ENCODE measurements around a stretch of chr9.

GRCh38 chr9:94031888-94032742 lies 52.1 kb upstream of the PTPDC1 start:
- PRO-cap: no peak

- PRO-cap: no peak
Observed at GRCh38 chr9:94107915-94108884, 23.9 kb downstream of the PTPDC1 start.

DNA sequence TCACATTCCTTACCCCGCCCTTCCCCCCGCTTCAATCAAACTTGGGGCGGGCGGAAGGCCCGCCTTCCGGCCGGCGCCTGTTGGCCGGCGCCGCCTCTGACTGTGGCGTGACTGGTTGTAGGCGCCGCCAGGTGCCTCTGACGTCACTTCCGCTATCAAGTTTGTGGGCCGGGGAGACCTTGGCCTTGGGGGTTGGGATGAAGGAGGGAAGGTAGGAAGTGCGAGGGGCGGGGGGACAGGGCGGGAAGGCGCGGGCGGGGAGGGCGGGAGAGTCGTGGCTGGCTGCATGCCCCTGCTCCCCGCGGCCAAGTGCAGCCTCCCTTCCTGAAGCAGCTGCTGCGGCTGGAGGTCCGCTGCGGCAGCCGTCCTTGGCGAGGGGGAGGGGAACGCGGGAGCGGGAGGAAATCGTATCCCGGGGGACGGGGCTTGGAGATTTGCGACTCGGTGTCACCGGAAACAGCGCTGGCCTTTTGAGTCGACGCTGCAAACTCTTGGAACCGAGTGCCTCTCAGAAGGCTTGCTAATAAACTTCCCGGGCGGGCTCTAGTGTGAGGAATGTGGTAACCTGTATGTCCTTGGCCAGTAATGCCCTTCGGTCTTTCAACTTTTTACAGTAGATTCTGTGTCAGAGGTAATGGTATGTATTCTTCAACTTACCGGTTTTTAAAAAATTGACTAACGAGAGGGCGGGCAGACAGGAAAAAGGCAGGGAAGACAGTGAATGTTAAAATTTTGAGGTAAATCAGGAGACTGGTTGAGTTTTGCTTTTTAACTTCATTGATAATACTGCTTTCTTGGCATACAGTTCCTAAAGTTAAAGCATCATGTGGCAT lies 82.7 kb downstream of the PTPDC1 start:
- PRO-cap: bidirectional peak, plus-strand start at position 44 of the sequence, minus-strand start outside the sequence; bidirectional peak, plus-strand start at position 334 of the sequence, minus-strand start at position 370 of the sequence; bidirectional peak, plus-strand start at position 473 of the sequence, minus-strand start at position 503 of the sequence

DNA sequence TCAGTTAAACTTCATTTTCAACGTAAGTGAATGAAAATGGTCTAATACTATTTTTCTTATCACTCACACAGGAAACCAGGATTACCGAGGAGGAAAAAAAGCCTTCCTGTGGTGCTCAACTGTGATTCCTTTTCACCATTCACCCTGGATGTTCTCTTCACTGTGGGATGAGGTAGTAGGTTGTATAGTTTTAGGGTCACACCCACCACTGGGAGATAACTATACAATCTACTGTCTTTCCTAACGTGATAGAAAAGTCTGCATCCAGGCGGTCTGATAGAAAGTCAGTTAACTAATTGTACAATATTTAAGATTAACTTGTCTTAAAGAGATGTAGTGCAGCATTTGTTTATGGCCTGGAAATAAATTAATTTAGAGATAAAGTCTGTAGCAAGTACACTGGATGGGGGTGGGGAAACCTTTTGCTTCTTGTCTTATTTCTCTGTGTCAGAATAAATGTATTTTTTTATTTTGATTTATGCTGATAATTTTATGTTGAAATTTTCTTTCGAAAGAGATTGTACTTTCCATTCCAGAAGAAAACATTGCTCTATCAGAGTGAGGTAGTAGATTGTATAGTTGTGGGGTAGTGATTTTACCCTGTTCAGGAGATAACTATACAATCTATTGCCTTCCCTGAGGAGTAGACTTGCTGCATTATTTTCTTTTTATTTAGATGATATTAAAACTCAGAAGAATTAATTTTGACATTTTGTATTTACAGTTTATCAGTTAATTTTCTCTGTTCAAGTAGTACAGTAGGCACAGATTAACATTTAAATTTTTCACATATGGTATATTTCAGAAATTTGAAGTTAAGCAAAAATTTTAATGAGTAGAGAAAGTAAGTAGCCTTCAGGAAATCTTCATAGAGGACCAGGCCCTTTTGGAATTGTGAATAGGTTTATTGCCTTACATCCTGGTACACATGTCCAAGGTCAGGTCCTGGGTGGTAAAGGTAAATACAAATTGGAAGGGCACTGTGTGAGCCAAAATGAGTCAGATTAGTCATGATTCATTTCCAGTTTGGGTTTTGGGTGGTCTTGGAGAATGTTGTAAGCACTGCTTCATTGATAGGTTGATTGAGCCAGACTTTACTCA lies 83.0 kb upstream of the ZNF169 start:
- PRO-cap: no peak

GRCh38 chr9:94176895-94177407 lies 82.1 kb upstream of the ZNF169 start:
- PRO-cap: no peak

- PRO-cap: no peak
Observed at GRCh38 chr9:94453440-94454292, 79.3 kb downstream of the MFSD14B start.

DNA sequence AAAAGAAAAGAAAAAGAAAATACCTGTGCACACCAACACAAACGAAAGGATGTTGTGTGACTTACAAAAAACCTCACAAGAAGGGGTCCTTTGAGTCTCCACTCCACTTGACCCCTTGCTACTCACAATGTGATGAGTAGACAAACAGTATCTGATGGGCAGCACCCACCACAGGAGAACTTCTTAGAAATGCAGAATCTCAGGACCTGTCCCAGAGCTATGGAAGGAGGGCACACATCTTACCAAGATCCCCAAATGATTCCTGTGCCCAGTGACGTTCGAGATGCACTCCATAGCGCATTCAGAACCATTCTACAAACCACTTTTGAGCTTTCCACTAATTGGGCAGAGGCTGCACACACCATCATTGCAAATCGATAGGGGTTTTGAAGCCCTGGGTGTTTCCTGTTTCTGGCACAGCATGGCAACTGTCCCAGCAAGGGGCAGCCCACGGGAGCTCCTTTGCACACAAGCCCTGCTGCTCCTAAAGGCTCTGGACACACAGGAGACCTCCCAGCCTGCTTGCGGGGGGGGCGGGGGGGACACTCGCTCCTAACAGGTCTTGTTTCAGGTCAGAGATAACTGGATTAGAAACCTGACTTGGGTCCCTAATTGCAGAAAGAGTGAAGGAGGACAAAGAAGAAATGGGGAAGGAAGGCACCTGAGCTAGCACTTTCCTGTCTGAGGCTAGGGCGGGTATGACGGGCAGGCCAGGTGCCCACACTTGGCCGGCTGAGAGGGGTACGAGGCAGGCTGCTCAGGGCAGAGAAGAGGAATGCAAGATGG lies 1.0 kb downstream of the FBP1 start:
- PRO-cap: no peak

GRCh38 chr9:94668562-94669246 lies 29.4 kb upstream of the FBP1 start:
- PRO-cap: no peak

DNA sequence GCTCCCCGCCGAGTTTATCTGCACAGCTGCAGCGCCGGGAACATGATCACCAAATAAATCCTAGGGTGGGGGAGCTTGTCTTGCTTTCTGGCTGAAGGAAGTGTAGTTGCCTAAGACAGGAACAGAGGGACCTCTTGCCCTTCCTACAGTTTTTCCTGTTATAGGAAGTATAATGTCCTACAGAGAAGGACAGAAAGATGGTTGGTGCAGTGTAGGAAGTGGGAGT lies 7.6 kb downstream of the AOPEP start:
- PRO-cap: no peak

DNA sequence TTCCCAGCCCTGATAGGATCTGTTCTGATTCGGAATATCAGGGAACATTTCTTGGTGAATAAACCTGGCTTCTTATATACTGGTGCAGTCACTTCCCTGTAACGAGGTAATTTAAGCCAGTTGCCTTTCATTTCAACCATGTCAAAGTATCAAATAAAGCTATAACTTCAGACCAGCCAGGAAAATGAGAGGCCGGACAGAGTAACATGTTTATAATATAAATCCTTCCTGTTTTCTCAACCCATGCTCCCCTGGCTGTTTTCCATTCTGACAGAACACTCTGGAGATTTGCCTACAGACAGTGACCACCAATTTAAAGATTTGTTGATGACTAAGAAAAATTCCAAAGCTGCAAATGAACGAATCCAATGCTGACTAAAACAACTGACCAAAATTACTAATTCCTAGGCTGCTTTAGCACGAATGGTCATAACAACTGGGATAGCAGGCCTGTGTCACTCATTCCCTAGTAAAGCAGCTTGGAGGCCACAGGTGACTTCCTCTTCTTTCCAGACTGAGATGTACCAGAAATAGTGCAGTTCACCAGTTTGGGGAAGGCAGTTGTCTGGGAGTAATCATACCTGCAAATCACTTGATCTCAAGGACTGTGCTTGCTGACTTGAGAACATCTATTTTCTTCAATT lies 141.4 kb downstream of the AOPEP start:
- PRO-cap: no peak

GRCh38 chr9:94976090-94976561 lies 249.6 kb downstream of the AOPEP start:
- PRO-cap: no peak

GRCh38 chr9:94987699-94988184 lies 261.2 kb downstream of the AOPEP start:
- PRO-cap: no peak

GRCh38 chr9:95005485-95005897 lies 279.0 kb downstream of the AOPEP start:
- PRO-cap: no peak

- PRO-cap: no peak
Observed at GRCh38 chr9:95021189-95021579, 294.7 kb downstream of the AOPEP start.

GRCh38 chr9:95032727-95032895 lies 284.9 kb downstream of the FANCC start:
- PRO-cap: no peak

DNA sequence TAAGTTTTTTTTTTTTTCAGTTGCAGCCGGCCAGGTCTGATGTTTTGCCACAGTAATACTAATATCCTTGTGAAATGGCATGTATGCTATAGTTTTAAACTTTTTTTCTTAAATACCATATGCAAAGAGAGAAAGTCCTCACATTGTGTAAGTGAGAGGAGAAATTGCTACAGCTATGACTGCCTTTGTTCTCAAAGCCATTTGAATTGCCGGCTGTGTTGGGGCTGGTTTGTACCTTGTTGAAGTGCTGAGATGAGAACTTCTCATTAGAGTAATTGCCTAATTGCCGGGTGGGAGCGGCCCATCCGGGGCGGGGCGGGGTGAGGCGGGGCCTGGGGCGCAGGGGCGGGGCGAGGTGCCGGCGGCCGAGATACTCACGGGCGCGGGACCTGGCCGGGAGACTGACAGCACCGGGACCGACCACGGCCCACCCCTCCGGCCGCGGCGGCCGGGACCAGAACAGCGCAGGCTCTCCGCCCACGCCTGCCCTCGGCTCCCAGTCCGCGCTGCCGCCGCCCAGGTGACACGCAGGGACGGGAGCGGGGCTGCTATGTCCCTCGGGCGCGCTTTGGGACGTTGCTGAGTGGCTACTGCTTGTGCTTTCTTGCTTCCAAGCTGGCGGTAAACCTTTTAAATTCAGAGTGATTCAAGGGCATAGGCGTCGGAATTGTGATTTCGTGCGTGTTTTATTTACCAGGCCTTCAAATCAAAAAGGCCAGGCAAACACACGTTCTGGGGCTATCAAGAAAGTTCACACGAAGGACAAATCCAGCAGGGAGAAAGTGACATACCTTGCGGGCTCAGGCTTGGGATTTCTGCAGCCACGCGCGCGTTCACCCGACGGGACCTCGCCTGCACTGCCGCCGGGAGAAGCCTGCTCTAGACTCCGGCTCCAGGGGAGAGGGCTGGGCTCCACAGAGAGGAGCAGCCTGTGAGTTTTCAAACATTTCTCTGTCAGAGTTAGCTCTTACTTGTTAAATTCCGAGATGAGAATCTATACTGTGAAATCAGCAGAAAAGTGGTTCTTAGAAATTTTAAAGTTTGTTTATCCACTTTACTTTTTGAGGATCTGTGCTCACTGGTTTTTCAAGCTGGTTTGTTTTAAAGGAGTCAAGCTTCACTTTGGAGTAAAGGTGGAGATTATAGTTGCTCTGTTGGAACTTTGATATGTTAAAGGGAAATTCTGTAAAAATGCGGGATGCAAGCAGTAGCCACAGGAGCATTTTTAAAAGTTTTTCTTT lies 269.0 kb downstream of the FANCC start:
- PRO-cap: bidirectional peak, plus-strand start at position 398 of the sequence, minus-strand start at position 246 of the sequence; bidirectional peak, plus-strand start at position 895 of the sequence, minus-strand start at position 859 of the sequence

GRCh38 chr9:95055652-95056672 lies 261.5 kb downstream of the FANCC start:
- PRO-cap: bidirectional peak, plus-strand start at chr9:95056123, minus-strand start at chr9:95055829; unidirectional peak, plus-strand start at chr9:95056242

DNA sequence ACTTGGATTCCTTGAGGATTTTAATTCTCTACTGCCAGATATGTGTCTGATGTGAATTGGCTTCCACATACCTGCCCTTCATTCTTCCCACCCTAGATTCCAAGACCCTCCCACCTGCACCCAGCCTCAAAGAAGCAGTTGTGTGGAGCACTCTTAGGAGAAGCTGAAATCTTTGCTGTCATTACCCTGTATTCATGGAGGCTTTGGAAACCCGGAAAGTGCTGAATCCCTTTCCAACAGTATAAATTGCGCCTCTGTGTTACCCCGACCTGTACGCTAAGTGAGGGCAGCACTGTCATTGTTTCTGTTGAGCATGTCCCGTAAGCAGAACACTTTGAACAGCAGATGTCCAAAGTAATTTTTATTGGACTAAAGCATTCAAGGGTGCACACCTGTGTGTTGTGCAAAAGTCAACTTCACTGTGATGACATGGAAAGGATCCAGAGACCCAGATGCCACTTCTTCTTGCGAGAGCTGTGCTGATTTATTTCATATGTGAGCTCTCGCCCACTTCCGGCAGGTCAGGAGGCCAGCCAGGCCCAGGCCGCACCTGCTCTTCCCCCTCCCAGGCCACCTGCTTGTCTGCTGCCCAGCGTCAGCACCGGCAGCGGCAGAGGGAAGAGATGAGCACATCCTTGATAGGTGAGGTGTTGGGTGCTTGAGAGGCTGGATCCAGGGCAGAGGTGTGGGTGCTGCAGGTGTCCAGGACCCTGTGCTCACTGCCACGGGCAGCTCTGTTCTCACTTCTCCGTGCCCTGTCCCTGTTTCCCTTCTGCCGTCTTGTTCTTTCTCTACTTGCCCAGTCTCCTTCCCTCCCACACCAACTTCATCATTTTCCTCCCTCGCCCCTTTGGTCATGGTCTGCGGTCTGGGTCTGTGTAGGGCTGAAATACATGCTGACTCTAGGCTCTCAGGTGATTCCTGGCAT lies 243.0 kb downstream of the FANCC start:
- PRO-cap: no peak

- PRO-cap: no peak
Observed at GRCh38 chr9:95137666-95138255, 179.7 kb downstream of the FANCC start.

- PRO-cap: unidirectional peak, minus-strand start at chr9:95142774
Observed at GRCh38 chr9:95142497-95143552, 174.7 kb downstream of the FANCC start.

All from rectum (tissue), 1 donor.